Subcutaneous adipose tissue (tissue), 3 donors: Measurements from ENCODE around the gene SEM1.

DNA sequence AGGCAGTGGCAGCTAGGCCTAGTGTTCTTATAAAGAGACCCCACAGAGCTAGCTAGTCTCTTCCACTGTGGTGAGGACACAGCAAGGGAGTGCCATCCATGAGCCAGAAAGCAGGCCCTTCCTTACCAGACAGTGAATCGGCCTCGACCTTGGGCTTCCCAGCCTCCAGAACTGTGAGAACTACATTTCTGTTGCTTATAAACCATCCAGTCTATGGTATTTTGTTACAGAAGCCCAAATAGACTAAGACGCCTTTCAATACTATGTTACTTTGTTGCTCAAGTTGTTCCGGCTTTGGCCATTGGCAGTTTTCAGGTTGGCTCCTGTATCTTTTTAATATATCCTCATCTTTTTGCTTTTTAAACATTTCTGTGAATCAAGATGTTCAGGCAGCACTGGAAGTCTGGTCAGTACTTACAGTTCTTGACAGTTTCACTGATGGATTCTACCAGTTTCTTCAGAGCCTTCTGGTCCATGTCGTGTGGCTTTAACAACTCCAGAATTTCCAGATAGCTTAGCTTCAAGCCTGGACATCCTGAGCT lies 28.9 kb downstream of the RBM48 start:
- PRO-cap: no peak
- RAMPAGE, long total RNA, 3 experiments: no peak in any of the 3 experiments

- PRO-cap: bidirectional peak, plus-strand start at chr7:92833279, minus-strand start at chr7:92833064; bidirectional peak, plus-strand start at chr7:92833312, minus-strand start at chr7:92833355; bidirectional peak, plus-strand start at chr7:92833560, minus-strand start at chr7:92833498; bidirectional peak, plus-strand start at chr7:92834089, minus-strand start at chr7:92833846
- RAMPAGE, long total RNA, 3 experiments: start-site peak on the minus strand in 1 of 3 experiments, at chr7:92833646-92833962 at its widest, 14 reads per replicate
These were observed 2.9 kb downstream of the CDK6 start for GRCh38 chr7:92833237-92834016.

DNA sequence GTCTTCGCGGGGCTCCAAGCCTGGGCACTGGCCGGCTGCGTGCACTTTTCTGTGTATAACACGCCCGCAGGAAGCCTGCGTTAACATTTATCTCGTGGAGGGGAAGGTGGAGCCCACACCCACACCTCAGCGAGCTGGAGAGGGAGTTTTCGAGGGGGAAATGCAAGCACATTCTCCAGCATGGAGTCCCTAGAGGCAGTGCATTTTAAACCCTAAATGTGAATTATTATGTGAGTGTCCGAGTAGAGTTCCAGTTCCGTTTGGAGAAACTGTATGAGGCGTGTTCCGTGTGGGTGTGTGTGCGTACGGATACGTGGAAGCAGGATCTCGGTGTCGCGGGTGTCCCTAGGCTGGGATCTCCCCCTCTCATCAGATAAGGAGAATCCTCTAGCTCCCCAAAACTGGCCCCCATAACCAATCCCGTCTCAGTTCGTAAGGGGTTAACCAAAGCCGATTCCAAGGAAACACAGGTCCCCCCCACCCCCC lies 452 bp downstream of the CDK6 start:
- PRO-cap: no peak
- RAMPAGE, long total RNA, 3 experiments: no peak in any of the 3 experiments

- PRO-cap: no peak
- RAMPAGE, long total RNA, 3 experiments: no peak in any of the 3 experiments
These were observed 289 bp downstream of the CALCR start for GRCh38 chr7:93574247-93574622.

GRCh38 chr7:94295673-94296320 lies 98.9 kb upstream of the COL1A2 start:
- PRO-cap: bidirectional peak, plus-strand start at chr7:94296053, minus-strand start at chr7:94295947
- RAMPAGE, long total RNA, 3 experiments: no peak in any of the 3 experiments

- PRO-cap: unidirectional peak, minus-strand start at chr7:94375324
- RAMPAGE, long total RNA, 3 experiments: no peak in any of the 3 experiments
These were observed 19.6 kb upstream of the COL1A2 start for GRCh38 chr7:94375030-94375526.

DNA sequence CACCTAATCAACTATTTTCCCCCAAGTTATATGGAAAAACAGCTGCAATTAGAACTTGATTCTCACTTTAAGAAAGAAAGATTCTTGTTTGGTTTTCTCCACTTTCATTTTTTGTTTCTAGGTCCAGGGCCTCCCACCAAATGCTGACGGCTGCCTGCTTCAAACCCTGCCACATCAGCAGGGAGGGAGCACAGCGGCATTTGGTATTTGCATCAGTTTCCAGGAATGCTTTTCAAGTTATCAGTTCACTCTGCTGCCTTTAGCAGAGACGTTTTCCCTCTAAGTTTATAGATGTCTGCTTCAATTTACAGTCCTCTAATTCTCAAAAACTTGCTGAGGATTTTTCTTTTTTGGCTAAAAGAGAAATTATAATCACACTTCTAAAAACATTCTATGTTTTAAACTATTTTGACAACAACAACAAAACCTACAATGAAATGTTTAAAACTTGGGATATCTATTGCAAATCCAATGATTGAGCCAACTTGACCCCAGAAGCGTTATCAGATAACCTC lies 2.6 kb upstream of the COL1A2 start:
- PRO-cap: no peak
- RAMPAGE, long total RNA, 3 experiments: no peak in any of the 3 experiments

- PRO-cap: no peak
- RAMPAGE, long total RNA, 3 experiments: no peak in any of the 3 experiments
These were observed 65.6 kb downstream of the PPP1R9A start for GRCh38 chr7:94972865-94973592.

- PRO-cap: no peak
- RAMPAGE, long total RNA, 3 experiments: no peak in any of the 3 experiments
These were observed 77.6 kb downstream of the PON1 start for GRCh38 chr7:95246771-95247183.

GRCh38 chr7:95582034-95582905 lies 14.0 kb downstream of the PDK4 start:
- PRO-cap: no peak
- RAMPAGE, long total RNA, 3 experiments: no peak in any of the 3 experiments

- PRO-cap: no peak
- RAMPAGE, long total RNA, 3 experiments: no peak in any of the 3 experiments
These were observed 2.6 kb upstream of the PDK4 start for GRCh38 chr7:95598940-95599228.

GRCh38 chr7:96260547-96261189 lies 61.2 kb downstream of the SLC25A13 start:
- PRO-cap: no peak
- RAMPAGE, long total RNA, 3 experiments: no peak in any of the 3 experiments

DNA sequence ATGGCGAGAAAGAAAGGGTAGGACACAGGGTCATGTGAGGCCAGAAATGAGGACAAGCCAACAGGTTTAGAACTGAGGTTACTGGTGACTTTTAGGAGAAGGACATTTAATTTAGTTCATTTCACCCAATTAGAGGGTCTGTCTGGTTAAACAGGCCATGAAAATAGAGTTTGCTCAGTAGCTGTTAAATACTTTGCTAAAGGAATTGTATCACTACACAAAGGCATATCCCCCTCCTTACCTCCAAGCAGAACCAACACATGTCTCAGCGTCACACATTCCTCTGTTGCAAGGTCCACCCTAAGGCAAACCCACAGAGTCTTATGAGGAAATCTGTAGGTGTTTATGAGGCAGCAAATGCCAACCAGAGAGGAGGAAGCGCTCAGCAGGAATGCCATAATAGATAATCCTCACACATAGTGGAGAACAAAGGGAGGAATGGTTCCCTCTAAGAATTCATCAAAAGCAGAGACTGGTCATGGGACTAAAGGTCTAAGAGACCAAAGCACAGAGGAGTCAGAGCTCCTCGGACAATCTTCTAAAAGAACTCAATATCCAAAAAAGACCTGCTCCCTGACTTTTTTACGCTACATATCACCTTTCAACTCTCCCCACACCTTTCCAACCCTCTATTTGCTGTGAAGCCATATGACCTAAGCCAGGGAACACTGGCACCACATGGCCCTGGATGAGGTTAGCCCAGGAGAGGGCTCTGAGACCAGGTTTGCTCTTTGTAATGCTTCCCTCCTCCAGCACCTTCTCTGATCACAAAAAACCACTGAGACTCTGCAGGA lies 7.4 kb downstream of the SLC25A13 start:
- PRO-cap: no peak
- RAMPAGE, long total RNA, 3 experiments: no peak in any of the 3 experiments

GRCh38 chr7:96709103-96710132 lies at the start of gene SEM1:
Gene SEM1, minus strand, starts transcription at chr7:96709846.
- PRO-cap: bidirectional peak, plus-strand start at chr7:96709915, minus-strand start at chr7:96709846
- RAMPAGE, long total RNA, 3 experiments: start-site peak on the minus strand in 3 of 3 experiments, at chr7:96709794-96709852 at its widest, 638 to 980 reads per replicate

- PRO-cap: no peak
- RAMPAGE, long total RNA, 3 experiments: no peak in any of the 3 experiments
These were observed 8.6 kb downstream of the DLX5 start for GRCh38 chr7:97015917-97016590.

DNA sequence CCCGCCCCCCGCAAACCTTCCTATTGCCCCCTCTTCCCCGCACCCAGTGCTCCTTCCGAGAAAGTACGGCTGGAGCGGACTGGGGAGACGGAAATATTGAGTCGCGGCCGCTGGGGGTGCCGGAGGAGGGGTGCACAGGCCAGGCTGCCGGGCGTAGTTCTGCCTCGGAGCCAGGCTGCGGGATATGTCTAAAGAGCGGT lies 6.0 kb downstream of the DLX5 start:
- PRO-cap: unidirectional peak, plus-strand start at position 70 of the sequence
- RAMPAGE, long total RNA, 3 experiments: no peak in any of the 3 experiments

DNA sequence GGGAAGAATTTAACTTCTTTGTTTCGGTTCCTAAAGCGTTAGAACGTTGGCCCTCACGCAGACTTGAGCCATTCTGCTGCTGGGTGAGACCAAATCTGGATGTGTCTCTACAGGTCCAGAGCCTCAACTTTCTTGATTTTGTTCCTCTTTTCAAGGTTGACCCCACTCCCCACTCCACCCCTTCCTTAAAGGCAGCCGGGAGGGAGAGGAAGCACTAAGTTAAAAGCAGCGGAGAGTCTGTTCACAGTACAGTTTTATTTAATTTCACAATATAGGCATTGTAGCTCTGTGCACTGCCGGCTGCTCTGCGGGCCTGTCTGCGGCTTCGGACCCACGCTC lies 2.5 kb upstream of the DLX5 start:
- PRO-cap: no peak
- RAMPAGE, long total RNA, 3 experiments: no peak in any of the 3 experiments

DNA sequence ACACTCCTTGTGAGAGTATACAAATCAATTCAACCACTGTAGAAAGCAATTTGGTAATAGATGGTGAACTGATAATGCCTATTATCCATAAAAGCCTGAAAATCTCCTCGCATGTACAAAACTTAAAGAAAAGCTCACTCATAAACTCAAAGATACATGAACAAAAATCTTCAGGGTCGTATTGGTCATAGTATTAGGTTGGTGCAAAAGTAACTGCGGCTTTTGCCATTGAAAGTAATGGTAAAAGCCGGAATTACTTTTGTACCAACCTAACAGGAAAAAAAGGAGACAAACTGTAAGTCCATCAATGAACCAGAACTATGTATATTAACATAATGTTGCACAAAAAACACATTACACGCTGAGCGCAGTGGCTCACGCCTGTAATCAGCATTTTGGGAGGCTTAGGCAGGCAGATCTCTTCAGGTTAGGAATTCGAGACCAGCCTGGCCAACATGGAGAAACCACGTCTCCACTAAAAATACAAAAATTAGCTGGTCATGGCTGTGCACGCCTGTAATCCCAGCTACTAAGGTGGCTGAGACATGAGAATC lies 173.9 kb downstream of the SDHAF3 start:
- PRO-cap: no peak
- RAMPAGE, long total RNA, 3 experiments: no peak in any of the 3 experiments

- PRO-cap: no peak
- RAMPAGE, long total RNA, 3 experiments: no peak in any of the 3 experiments
These were observed 352 bp downstream of the TAC1 start for GRCh38 chr7:97732295-97732581.

DNA sequence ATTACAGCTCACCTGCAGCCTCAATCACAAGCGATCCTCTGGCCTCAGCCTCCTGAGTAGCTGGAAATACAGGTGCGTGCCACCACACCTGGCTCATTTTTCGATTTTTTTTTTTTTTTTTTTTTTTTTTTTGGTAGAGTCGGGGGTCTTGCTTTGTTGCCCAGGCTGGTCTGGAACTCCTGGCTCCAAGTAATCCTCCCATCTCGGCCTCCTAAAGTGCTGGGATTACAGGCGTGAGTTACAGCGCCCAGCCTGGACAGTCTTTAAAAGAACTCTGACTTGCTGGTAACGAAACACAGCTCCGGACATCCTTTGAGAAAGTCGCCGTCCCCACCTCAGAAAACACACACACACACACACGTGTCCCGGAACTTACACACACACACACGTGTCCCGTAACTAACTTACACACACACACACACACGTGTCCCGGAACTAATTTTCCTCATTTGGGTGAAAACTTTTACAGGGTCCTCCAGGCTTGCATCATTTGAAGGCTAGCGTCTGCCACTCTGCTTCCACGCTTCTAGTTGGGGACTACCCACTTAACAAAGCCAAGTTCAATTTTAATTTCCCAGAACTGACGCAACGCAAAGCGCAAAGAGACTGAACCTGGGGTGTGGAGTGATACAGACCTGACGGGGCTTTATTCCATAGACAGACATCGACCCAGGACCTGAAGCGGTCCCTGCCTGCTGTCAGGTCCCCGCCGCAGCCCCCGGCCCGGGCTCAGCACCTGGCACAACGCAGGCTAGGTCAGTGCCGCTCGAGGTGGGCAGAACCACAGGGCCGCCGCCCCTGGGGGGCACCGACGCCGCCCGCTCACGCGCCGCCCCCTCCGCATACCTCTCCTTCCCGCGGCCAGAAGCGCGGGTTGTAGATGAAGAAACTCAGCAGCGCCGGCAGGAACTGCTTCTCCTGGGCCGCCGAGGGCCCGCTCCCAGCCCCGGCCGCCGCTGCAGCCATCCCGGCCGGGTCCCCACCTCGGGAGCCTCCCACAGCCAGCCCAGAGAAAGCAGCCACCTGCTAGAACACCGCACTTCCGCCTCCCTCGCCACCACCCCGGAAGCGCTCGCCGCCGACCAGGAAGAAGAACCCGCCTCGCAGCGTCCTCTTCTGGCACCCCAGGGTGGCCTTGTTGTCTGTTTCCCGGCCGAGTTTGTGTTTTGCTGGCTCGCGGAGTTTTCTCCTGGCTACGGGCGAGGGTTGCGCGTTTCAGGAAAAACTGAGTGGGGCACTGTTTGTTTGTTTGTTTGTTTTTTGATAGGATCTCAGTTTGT lies 18.3 kb downstream of the OCM2 start:
- PRO-cap: bidirectional peak, plus-strand start at position 1,112 of the sequence, minus-strand start at position 1,056 of the sequence
- RAMPAGE, long total RNA, 3 experiments: start-site peak on the minus strand in 3 of 3 experiments, centred at positions 1,024 to 1,028 of the sequence, 338 to 418 reads per replicate